Metastatic Liver Carcinoma in the Adrenal Gland (tissue), 2 donors: ENCODE measurements around a stretch of chr3.

DNA sequence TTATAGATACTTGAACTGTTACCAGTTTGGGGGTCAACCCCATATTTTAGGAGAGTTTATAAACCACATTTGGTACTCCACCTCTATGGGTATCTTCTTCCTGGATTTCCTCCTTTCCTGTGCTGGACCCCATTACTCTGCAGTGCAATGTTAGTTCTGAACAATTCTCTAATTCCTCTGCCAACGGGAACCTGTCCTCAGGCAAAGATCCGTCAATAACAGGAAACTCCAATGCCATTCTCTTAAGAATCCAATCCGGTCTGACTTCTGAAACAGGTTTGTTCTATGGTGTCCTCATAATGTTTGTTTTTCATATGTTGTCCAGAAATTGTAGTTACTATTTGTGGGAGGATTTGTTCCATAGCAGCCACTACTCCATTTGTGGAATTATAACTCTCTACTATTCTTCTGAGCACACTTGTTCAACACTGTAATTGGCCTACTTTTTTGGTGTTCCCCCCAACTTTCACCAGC lies 112.7 kb downstream of the TBL1XR1 start:
- PRO-cap, 2 experiments: no peak in any of the 2 experiments

DNA sequence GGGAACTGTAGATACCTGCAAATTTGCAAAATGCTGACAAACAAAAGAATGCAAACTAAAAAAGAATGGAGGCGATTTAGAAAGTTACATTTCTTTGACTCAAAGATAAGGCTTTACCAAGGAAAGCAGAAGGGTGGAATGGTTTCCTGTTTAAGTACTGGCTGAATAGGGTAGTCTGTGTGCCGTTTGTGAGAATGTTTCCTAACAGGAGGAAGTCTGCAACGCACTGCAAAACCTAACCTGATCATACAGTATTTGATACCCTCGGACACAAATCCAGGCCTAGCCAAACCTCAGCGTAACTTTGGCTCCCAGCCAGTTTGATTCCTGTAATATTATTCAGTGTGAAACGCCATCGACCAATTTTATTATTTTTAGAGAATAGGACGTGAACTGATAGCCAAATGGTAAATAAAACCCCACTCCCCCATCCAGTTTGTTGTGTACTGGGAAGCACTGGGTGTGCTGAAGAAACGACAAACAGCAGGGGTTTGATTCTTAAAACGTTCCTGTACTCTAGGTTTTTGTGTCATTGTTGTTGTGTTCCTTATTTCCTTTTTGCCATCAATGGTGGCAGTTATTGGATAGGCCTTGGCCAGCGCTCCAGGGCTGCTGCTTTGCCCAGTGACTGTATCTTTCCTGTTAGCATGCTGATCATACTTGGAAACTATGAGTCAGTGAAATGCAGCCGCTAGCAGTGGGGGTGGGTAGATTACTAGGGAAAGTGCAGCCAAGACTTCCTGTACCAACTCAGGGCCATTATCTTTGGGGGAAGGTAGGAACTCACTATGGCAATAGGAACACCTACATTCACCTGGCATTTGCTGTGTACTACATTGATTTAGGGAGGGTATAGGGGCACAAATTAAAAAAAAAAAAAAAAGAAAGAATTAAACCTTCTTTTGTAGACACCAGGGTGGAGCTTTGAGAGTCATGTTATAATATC lies 148.1 kb upstream of the TBL1XR1 start:
- PRO-cap, 2 experiments: no peak in any of the 2 experiments

DNA sequence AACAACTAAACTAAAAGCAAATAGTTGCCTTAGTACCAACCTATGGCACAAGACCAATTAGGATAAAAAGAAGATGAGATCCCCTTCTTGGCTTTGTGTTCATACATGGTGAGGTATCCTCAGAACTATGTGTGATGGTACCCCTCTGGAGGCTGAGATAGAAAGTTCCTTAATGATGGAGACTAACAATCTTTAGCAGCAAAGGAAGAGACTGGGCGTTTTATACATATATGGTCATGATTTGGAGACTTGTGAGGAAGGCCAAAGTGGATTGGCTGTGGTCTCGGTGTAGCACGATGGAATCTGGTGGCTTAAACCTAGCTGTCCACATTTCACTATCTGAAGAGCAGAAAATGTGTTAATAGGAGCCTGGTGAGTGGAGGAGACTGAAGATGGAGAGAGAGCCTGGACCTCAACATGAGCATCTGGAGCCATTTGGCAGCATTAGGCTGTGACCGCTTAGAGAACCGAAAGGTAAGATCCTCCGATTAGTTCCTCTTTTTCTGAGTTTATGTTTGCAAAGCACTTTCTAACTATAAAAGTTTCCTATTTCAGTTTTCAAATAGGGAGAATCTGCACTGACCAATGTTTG lies 244.5 kb upstream of the TBL1XR1 start:
- PRO-cap, 2 experiments: no peak in any of the 2 experiments

- PRO-cap, 2 experiments: no peak in any of the 2 experiments
Observed at GRCh38 chr3:178418896-178419409, 117.3 kb upstream of the KCNMB2 start.

GRCh38 chr3:179681781-179682338 lies 29.0 kb downstream of the USP13 start:
- PRO-cap, 2 experiments: no peak in any of the 2 experiments

- PRO-cap, 2 experiments: no peak in any of the 2 experiments
Observed at GRCh38 chr3:179719666-179720530, 67.1 kb downstream of the USP13 start.

DNA sequence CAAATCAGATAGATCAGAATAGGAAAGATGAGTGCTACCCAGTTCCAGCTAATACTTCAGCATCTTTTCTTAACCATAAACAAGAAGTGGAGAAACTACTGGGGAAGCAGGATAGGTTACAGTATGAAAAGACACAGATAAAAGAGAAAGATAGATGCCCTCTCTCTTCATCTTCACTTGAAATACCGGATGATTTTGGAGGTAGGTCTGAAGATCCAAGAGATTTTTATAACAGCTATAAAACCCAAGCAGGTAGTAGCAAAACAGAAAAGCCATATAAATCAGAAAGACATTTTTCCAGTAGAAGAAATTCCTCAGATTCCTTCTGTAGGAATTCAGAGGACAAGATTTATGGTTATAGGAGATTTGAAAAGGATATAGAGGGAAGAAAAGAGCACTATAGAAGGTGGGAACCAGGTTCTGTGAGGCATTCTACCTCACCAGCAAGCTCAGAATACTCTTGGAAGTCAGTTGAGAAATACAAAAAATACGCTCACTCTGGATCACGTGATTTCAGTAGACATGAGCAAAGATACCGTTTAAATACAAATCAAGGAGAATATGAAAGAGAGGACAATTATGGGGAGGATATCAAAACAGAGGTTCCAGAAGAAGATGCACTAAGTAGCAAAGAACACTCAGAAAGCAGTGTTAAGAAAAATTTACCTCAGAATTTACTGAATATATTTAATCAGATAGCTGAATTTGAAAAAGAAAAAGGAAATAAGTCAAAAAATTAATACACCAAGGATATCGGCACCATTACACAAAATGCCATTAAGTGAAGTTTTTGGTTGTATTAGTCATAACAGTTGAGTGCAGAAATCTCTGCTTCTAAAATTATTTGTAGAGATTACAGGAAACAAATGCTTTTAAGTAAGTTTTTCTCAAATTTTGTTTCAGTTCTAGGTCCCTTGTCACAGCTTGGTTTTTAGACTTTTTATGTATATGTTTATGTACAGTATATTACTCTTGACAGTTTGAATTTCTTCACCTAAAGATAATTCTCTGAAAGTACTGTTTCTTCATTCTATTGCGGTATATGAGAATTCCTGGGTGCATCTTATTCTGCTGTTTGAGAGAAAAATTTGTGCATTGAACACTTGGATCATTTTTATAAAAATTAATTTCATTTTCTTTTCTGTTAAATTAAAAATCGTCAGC lies 8.2 kb downstream of the TTC14 start:
- PRO-cap, 2 experiments: no peak in any of the 2 experiments

- PRO-cap, 2 experiments: no peak in any of the 2 experiments
Observed at GRCh38 chr3:180830165-180830364, 82.4 kb upstream of the FXR1 start.

DNA sequence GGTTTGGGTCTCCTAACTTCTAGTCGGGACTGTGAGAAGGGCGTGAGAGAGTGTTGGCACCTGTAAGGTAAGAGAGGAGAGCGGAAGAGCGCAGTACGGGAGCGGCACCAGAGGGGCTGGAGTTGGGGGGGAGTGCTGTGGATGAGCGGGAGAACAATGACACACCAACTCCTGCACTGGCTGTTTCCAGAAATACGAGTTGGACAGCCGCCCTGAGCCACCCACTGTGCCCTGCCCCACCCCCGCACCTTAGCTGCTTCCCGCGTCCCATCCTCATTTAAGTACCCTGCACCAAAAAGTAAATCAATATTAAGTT lies 468 bp upstream of the SOX2 start:
- PRO-cap, 2 experiments: no peak in any of the 2 experiments

- PRO-cap, 2 experiments: no peak in any of the 2 experiments
Observed at GRCh38 chr3:181715995-181716476, 4.3 kb downstream of the SOX2 start.

DNA sequence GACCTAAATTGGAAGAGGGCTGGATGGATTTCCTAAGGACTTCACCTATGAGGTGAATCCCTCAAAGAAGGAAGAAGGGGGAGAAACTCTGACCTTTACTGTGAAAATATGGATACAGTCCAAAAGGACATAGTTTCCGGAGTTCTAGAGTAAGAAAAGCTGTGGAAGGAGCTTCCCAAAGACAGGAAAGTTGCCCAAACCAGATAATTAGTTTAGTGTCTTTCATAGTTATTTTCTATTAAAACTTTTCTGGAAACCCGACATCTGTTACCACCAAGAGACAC lies 6.8 kb downstream of the SOX2 start:
- PRO-cap, 2 experiments: no peak in any of the 2 experiments

DNA sequence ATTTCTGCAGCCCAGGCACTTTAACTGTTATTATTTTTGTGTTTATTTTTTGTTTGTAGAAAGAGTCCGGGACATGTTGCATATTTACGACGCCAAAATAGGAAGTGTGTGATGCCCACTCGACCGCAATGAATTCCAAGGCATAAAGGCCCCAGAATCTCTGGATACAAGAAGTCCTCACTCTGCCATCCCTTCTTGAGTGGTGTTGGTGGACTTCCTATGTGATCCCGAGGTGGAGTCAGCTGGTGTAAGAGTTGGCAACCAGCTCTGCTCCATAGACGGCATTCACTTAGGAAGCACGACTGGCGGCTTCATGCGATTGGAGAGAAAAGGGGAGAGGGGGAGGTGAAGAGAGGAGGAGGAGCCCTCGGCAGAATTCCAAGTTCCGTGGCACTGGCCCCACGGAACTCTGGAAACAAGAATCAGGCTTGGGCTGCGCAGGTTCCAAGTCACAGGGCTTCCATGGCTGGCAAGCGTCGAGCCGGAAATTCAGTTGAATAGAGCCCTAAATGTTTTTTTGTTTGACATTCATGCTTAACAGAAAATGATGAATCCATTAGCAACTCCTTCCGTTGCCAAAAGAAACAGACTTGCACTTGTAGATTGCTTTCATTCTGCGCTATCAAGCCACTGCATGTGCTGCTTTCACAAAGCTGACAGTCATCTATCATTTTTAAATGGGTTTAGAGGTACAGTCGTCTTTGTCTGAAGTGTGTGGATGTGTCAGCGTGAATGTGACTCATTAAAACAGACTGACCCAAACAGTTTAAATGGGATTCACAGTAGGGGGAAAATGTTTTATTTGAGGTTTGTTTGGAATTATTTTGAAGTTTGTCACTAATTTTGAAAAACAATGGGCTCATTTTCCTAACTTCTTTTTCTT lies 428.4 kb upstream of the ATP11B start:
- PRO-cap, 2 experiments: no peak in any of the 2 experiments

- PRO-cap, 2 experiments: no peak in any of the 2 experiments
Observed at GRCh38 chr3:182642538-182643013, 150.7 kb upstream of the ATP11B start.

- PRO-cap, 2 experiments: no peak in any of the 2 experiments
Observed at GRCh38 chr3:182682123-182682496, 111.2 kb upstream of the ATP11B start.

DNA sequence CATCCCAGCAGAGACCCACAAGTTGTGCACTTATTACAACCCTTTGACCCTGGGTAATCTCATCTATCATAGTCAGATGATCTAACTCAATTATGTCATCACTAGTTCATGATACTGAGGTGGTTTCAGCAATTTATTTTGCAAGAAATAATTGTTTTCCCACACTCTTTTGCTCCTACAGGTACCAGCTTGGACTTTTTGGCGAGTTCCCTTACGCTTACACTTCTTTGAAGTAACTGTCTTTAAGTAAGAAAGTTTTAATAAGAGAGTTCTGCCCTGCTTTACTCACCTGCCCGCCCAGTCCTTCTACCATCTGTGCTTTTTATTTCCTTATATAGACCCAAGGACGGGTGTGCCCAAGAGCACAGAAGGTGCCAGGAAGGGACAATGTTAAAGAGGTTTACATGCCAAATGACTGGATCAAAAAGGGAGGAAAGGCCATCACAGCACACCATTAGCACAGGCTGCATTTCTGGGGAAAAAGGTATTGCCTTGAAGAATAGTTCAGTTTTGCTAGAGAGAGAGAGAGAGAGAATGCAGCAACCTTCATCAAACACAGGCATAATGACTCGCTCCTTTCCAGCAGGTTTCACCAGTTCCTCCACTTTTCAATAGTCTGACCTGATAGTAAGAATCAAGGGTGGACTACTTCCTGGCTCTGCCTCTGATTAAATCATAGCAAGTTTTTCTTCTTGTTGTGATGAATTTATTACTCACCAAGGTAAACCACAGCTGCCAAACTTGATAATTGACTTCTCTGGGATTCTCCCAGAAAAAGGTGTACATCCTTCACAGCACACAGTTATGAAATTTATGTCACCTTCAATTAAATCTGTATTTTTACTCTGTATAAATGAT lies 54.4 kb upstream of the ATP11B start:
- PRO-cap, 2 experiments: no peak in any of the 2 experiments

GRCh38 chr3:182867878-182868312 lies 74.6 kb downstream of the ATP11B start:
- PRO-cap, 2 experiments: no peak in any of the 2 experiments

GRCh38 chr3:182962148-182962634 lies 18.1 kb downstream of the DCUN1D1 start:
- PRO-cap, 2 experiments: no peak in any of the 2 experiments

- PRO-cap, 2 experiments: no peak in any of the 2 experiments
Observed at GRCh38 chr3:183775635-183776193, 49.7 kb downstream of the MAP6D1 start.

DNA sequence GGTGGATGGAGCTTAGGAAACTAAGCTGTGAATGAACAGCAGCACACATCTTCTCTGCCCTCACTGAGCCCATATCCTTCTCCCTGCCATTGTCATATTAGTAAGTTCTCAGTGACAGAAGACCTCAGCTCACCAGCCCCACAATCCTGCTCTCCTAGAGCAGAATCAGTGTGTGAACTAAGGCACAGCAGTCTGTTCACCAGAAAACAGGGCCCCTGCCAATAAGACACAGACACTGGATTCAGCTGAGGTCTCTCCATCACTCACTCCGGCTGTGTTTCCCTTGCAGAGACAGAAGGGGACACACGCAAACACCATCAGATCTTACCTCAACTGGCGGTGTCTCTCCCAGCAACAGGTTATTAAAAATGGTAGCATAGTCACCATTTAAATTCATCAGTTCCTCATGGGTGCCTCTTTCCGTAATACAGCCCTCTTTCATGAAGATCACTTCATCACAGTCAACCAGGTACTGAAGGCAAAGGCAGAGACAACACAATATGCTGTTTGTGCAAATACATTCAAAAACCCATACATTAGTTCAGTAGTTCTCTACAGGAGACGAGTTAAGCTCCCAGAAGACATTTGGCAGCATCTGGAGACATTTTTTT lies 56.4 kb downstream of the ABCC5 start:
- PRO-cap, 2 experiments: no peak in any of the 2 experiments

DNA sequence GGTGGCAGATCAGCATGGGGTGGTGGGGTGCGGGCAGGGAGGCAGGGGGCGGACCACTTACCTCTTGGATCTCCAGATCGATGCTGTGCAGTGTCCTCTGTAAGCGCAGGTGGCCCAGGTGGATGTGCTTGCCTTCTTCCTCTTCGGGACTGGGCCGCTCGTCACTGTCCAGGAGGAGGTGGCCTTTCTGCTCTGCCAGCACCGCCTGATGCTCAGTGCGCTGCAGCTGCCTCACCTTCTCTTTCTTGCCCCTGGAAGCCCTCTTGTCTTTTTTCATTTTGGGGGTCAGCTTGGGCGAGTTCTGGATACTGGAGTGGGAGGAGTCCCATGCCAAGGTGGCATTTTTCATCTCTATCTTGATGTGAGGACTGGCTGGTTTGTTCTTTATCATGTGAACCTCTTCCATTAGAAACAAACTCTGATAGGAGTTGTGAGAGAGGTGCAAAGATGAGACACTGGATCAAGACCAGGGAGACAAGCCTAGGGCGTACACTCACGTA lies 46.1 kb downstream of the ABCC5 start:
- PRO-cap, 2 experiments: no peak in any of the 2 experiments